Peritoneum (tissue), 1 donor: ENCODE measurements around a stretch of chr18.

- PRO-cap = no peak
These were observed 17.3 kb upstream of the POLI start for GRCh38 chr18:54252010-54252421.

DNA sequence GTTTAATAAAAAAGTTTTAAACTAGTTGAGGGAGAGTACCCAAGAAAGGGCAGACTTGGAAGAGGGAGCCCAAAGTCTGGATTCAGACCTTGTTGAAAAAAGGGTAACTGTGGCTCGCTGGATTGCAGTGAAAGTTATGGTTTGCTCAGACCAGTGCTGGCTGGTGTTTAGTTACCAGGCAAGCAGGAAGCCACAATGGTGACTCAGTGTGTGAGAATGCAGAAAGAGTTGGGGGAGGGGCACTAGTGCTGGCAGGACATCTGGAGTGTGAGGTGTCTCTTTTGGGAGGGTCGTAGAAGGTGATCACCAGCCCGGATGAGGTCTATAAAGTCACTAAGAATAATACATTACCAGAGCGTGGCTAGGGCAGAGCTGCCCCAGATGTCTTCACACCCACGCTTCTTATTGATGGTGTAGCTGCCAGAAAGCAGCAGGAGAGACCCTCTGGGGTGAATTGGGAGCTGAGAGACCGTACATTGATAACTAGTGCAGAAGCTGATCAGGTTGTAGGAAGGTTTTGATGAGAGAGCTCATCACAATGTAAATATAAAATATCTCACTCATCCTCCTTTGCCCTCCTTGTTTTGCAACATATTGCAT lies 31.1 kb downstream of the C18orf54 start:
- PRO-cap = no peak

- PRO-cap = no peak
These were observed 110.6 kb upstream of the RAB27B start for GRCh38 chr18:54717562-54718116.

DNA sequence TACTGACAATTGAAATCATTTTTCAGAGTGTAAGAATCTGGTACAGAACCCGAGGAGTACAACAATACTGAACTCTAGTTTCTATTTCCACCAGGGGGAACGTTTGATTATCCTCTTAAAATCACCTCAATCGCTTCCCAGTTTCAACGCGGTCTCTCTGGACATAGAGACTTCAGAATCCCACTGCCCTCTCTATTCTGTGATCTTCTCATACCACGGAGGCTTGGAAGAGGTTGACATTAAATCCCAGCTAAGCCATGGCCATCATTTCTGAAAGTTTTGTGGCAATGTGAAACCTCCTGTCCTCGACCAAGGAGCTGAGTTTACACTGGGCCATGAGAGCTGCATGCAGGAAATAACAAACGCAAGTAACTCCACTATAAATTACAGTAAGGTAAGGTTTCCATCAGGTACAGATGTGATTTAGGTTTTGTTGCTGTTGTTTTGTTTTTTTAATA lies 299.5 kb upstream of the CCDC68 start:
- PRO-cap = no peak

DNA sequence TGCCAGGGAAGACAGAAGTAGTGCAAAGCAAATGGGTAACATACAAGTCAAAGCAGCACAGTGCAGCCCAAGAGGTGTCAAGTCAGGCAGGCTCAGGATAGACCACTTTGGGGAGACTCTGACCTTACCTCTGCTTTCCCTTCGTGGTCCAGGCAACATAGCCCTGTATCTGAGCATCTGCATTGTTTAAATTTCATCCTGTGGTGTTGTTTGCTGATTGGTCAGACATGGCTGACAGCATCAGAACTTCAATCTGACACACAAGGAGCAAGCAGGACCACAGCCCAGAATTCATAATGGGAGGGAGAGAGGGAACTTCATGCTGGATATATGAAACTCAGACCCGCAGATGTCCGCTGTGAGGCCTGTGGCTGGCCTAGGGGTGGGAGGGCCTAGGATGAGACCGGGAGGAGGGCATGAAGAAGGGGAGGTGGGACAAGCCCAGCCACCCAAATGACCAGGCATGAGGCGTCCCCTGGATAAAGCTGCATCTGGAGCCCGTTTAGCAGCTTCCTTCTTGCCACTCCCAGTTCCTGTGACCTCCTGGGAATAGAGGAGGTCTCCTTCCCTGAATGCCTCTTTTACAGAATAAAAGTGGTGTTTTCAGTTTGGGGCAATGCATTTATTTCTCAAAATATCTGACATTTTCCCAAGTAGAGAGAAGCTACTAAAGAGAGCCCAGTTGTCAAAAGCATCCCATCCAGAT lies 285.6 kb downstream of the TCF4 start:
- PRO-cap = no peak

GRCh38 chr18:55339073-55339728 lies 248.8 kb downstream of the TCF4 start:
- PRO-cap = no peak

GRCh38 chr18:55402672-55403222 lies 185.2 kb downstream of the TCF4 start:
- PRO-cap = no peak

GRCh38 chr18:55406521-55407103 lies 181.4 kb downstream of the TCF4 start:
- PRO-cap = no peak

- PRO-cap = unidirectional peak, minus-strand start at chr18:55498270
These were observed 90.0 kb downstream of the TCF4 start for GRCh38 chr18:55498118-55498328.

DNA sequence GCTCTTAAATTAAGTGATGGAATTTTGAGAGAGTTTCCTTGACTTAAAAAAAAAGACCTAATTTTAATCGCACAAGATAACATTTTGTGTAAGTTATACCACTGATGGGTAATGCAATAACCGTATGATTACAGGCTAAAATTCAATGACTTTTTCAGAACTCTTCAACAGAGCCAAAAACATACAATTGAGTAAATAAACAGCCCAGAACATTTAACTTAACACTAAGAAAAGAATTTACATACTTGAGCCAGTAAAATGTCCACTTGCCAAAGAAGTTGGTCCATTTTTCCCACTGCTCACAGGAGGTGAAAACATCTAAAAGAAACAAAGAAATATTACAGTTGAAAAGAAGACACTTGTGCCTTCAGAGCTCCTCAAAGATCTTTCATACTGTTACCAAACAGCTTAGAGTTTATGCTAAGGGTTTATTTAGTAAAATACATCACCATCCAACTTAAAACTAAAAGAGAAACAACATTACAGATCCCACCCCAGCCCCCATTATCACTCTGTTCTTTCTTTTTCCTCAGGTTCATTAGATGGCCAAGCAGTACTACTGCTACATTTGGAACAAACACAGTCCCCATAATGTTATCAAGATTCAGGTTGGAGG lies 2.8 kb downstream of the TCF4 start:
- PRO-cap = no peak

DNA sequence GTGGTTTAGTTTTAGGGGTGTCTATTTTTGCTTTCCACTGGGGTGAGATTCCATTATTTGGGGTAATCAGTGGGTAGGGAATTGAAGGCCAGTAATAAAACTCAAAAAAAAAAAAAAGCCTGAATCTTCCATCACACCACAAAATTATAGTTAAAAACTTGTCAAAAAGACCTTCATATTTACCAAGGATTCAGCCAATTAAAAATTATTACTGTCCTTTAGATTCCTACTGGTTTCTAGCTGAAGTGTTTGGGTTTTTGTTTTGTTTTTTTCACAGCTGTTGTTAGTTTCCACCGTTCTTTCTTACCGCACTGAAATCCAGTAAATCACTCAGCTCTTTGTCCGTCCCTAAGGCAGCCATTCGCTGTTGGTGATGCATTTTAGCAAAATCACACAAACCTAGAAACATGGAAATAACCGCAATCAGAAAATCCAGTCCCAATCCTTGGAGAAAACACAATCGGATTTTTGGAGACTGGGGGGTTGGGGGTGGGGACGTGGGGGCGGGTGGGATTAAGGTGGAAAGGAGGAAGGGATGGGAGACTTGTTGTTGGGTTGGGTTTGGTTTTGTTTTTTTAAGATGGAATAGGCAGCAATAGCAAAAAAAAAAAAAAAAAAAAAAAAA lies 1.1 kb downstream of the TCF4 start:
- PRO-cap = no peak

- PRO-cap = no peak
These were observed 133.4 kb upstream of the TCF4 start for GRCh38 chr18:55721412-55721693.

DNA sequence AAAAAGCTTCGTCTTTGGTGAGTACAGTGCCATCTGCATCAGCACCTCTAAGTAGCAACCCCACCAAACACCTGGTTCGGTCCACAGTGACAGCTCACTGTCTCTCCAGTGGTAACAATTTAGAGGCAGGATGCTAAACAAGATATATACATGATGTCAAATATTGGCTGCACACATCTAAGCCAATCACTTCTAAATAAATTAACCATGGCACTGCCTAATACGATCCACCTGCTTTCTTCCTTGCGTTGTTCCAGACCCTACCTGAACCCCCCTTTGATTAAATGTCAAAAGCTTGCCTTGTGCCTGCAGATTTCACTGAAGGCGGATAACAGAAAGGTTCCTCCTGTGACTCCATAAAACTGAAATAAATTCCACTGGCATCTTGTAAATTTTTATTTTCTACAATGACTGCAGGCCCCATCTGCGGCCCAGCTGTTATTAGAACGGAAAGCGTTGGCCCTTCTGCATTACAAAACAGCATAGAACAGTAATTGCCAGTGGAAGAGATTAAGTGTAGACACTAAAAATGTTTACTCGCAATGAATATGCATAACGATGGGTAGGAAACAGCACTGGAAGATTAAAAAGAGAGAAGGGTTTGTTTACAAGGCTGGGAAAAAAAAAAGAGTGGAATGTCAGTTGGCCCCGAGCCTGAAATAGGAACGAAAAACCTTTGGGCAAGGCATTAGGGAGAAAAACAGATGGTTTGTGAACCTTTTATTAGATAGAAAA lies 275.7 kb upstream of the TCF4 start:
- PRO-cap = no peak

DNA sequence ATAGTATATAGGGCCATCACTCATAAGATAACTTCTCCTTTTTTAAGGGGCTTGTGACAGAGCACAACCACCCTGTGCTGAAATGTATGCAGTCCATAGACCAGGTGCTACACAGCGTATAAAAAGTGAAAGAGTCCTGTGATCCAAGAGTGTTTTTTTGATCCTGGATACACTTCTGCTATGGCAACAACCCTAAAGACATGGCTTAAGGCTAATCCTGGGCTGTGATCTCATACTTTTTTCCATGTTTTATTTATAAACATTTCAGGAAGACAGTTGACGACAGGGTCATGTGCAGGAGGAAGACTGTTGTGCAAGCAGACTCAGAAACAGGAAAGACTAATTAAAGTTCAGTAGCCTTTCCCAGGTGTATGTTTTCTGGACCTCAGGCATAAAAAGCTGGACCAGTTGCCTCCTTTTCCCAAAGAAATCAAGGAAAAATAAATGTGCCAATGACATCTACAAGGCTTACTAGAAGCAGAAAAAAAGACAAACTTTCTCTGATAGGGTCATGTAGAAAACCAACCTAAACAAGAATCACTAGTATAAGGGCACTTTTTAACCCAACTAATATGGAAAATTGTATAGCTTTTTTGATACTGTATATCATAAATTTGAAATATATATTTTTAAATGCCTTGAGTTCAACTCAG lies 400.7 kb upstream of the TCF4 start:
- PRO-cap = no peak

GRCh38 chr18:56139650-56140352 lies 498.6 kb downstream of the TXNL1 start:
- PRO-cap = no peak

DNA sequence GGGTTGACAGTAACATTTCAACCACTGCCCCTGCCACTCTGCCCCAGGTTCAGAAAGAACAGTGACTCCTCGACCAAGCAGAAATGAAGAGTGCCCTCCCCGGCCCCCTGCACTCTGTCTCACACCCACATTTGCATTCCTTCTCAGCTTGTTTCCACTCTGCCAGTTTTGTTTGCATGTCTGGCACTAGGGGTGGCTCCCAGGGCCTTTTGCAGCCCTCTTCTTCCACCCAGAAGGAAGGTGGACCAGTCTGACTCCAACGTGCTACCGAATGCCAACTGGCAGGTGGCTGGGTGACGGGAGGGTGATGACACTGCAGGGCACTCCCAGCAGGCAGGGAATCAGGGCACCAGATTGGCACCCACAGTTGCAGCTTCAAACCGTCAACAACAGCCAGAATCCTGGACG lies 371.1 kb downstream of the TXNL1 start:
- PRO-cap = no peak

DNA sequence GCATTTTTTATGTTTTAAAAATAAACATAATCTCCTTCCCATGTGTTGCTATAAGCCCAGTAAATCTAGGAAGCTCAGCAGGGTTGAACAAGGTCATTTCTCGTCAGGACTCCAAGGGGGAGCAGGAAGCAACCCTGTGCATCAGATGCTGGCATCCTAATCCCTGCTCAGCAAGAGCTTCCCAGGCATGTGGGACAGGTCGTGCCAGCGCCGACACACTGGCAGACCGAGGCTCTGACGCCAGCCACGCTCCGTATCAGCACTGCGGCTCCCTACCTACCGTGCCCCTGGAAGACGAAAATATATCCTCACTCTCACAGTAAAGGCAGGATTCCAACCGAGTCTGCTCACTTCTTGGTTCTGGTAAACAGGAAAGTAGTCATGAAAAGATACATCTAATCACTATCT lies 61.5 kb downstream of the TXNL1 start:
- PRO-cap = no peak

GRCh38 chr18:56606643-56607164 lies 31.7 kb downstream of the TXNL1 start:
- PRO-cap = no peak

DNA sequence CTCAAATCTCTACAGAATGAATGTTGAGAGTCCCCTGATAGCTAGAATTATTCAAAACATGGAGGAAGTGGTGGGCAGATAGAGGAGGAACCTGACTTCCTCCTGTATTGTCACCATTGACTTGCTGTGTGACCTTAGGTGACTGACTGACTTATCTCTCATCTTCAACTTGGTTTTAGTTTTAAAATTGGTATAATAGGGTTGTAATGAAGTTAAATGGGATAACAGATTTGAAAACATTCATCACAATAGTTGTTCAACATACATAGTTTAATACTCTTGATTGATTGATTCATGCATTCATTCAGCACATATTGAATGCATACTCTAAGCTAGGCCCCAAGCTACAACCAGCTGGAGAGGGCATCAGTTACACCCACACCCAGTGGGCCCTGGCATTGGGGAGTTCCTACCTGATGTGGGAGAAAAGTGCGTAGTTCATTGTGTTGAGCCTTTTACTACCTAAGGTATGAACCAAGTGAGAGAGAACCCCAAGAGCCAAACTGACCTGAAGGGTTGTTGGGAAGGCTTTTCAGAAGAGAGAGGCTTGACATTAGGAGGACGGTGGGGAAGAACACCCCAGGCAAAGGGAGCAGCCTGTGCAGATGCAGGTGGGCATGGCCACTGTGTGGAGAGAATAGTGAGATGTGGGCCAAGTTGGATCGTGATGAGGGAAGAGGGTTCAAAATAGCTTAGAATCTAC lies 96.1 kb downstream of the WDR7 start:
- PRO-cap = no peak

DNA sequence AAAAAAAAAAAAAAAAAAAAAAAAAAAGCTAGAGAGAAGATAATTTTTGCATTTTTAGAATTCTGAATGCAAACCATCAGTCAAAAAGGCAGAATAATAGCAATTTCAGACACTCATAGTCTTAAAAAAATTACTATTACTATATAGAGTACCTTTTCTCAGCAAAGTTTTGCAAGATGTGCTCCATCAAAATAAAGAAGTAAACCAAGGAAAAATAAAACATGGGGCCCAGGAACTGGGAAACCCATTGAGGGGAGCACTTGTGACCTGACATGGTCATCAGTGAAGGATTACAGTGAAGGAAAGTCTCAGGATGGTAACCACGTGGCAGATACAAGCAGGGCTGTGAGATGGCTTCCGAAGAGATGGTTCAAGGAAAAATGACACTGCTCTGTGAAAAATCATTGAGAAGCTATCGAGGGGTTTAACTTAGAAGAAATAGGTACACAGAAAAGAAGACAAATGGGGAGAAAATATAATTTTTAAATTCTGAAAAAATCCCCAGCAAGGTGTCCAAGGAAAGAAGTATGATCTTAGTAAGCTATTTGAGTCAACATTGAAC lies 121.0 kb downstream of the WDR7 start:
- PRO-cap = no peak